Measurements from ENCODE around the gene SCUBE3.

- PRO-cap = no peak
Measured at GRCh38 chr6:34760017-34760689, 2.8 kb downstream of the SNRPC start.

- PRO-cap = no peak
Measured at GRCh38 chr6:35014253-35014941, 125.3 kb downstream of the ANKS1A start.

DNA sequence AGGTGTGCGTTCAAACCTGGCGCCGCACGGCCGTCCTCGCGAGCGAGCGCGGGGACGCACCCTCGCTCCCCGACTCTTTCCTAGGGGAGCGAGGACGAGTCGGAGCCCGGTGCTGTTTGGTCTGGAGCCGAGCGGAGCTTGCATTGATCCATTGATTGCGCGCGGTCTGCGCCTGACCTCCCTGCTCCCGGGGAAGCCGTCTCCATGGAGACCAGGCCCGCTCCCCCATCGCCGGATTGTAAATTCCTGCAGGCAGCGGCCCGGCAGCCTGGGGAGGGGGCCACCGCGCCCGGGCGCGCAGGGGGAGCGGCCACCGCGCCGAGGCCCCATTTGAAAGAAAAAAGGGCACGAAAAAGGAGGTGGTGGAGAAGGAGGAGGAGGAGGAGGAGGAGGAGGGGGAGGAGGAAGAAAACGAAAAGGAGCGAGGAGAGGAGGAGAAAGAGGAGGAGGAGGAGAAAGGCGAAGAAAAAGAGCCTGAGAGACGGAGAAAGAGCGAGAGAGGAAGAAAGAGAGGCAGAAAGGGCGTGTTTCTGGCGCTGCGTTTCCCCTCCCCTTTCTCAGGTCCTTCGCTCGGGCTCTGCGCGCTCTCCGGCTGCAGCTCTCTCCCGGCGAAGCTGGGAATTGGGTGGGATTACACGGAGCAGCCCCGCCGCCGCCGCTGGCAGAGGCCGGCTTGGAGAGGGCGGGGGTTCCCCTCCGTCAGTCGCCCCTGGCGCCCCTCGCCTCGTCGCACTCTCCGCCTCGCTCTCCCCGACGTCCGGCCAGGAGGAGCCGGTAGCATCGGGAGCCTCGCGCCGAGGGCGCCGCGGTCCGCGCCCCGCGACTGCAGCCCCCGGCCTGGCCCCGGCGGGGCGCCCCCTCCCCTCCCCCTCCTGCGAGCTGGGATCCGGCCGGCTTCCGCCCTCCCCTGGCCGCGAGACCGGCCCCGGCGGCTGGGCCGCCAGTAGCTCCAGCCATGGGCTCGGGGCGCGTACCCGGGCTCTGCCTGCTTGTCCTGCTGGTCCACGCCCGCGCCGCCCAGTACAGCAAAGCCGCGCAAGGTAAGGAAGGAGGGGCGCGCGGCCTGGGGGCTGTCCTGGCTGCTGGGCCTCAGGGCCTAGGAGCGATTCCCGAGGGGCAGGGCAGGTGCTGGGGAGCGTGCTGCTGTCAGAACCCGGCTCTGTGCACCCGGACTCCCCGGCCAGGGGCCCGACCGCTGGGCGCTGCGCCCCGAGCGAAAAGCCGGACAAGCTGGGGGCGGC lies at the start of gene SCUBE3:
Gene SCUBE3, plus strand, starts transcription at position 493 of the 1,241 bp plus-strand sequence.
- PRO-cap = no peak

DNA sequence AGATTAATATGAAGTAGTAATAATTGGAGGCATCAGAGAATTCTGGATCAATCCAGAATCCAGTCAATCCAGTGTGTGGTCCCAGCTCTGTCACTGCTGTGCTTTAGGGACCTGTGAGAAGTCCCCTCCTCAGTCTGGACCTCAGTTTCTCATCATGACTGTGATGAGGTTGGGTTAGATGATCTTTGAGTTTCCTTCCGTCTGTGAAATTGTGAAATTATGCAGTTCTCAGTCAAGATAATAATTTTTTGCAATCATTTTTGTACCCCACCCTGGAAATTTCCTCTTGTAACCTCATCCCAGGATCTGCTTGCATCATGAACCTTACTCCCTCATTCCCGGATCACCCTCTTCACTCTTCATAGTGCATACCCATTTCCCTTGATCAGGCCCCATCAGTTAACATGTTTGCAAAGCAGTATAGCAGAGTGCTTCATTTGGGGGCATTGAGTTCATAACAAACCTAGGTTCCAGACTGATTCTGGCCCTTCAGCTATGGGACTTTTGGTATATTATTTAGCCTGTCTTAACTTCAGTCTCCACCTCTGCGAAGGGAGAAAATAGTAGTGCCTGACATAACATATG lies 1.1 kb downstream of the ZNF76 start:
- PRO-cap = no peak

DNA sequence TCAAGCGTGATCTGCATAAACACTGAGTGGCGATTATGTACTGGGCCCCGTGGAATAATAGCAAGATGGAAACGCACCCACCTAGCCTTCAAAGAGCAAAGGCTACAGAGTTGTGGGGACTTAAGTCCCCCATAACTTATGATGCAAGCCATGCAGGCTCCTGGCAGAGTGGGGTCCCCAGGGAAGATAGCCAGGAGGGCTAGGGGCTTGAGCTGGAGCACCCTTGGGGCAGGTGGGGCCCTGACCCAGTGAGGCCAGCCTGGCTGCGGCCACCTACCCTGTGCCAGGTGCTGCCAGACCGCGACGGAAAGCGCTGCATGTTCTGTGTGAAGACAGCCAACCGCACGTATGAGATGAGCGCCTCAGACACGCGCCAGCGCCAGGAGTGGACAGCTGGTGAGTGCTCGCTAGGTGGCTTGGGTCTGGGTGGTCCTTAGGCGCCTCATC lies 20.0 kb downstream of the DEF6 start:
- PRO-cap = no peak

- PRO-cap = no peak
Measured at GRCh38 chr6:35362667-35364003, 20.8 kb downstream of the PPARD start.

DNA sequence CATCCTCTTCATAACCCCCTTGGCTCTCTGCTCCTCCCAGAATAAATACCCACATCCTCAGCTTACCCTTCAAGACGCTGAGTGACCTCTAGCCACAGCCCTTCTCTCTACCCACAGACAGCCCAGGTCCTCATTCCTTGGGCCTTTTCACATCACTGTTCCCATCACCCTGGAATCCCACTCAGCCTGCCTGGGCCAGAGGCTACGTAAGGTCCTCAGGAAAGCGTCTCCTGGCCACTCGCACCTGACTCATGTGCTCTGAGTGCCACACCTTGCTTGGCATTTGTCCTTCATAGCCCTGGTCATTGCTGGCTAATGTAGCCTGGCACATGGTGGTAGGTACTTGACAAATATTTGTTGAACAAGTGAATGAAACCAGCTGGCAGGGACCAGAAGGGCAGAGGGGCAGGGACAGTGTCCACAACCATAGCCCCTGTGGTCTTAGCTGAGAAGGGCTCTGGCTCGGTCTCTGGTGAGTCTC lies 50.7 kb upstream of the FANCE start:
- PRO-cap = bidirectional peak, plus-strand start at position 400 of the sequence, minus-strand start at position 157 of the sequence

DNA sequence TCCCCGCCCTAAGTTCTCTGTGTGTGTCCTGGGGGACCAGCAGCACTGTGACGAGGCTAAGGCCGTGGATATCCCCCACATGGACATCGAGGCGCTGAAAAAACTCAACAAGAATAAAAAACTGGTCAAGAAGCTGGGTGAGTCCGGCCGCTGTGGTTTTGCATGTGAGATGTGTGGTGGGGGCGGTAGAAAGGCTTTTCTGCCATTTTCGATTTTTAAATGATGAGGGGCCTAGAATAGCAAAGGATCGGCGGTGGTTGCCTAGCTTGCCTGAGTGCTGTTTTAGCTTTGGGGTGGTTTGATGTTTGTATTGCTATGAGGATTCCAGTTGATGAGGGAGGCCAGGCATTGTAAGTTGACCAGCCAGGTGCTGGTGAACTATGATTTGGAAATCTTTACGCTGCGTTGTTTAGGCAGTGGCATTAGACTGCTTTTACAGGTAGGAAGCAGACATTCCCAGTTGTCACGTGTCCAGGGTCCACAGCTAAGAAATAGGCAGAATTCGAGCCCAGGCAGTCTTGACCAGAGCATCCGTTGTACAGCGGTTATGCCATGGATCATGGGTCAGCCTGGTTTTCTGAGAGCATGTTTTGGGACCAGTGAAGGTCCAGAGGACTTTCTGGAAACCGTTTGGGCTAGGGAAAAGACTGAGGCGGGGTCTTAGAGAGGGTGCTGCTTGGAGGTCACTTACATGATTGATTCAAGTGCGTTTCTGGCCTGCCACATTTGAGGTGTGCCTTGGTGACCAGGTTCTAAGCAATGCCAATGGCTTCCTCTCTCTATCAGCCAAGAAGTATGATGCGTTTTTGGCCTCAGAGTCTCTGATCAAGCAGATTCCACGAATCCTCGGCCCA lies 1.4 kb downstream of the RPL10A start:
- PRO-cap = no peak

GRCh38 chr6:35479786-35480468 lies 11.7 kb downstream of the RPL10A start:
- PRO-cap = no peak

DNA sequence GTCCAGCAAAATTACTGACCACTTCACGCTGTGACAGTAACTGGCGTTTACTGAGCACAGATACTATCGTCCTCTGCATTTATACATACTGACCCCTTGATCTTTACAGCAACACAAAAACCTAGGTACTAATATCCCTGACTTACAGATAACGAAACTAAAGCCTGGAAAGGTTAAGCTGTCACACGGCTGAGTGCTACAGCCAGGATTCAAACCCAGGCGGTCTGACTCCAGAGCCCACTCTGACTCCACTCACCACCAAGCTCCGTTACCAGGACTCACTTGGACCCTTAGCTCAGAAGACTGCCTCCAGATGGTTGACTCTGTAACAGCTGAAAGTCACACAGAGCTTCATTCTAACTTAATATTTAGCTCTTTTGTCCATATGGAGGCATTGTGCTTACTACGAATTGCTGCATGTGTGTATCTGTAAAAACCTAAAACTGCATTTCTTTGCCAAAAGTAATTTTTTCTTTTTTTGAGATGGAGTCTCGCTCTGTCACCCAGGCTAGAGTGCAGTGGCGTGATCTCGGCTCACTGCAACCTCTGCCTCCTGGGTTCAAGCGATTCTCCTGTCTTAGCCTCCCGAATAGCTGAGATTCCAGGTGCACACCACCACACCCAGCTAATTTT lies 13.4 kb downstream of the RPL10A start:
- PRO-cap = no peak

- PRO-cap = no peak
Measured at GRCh38 chr6:35491315-35491981, 5.4 kb downstream of the TEAD3 start.

DNA sequence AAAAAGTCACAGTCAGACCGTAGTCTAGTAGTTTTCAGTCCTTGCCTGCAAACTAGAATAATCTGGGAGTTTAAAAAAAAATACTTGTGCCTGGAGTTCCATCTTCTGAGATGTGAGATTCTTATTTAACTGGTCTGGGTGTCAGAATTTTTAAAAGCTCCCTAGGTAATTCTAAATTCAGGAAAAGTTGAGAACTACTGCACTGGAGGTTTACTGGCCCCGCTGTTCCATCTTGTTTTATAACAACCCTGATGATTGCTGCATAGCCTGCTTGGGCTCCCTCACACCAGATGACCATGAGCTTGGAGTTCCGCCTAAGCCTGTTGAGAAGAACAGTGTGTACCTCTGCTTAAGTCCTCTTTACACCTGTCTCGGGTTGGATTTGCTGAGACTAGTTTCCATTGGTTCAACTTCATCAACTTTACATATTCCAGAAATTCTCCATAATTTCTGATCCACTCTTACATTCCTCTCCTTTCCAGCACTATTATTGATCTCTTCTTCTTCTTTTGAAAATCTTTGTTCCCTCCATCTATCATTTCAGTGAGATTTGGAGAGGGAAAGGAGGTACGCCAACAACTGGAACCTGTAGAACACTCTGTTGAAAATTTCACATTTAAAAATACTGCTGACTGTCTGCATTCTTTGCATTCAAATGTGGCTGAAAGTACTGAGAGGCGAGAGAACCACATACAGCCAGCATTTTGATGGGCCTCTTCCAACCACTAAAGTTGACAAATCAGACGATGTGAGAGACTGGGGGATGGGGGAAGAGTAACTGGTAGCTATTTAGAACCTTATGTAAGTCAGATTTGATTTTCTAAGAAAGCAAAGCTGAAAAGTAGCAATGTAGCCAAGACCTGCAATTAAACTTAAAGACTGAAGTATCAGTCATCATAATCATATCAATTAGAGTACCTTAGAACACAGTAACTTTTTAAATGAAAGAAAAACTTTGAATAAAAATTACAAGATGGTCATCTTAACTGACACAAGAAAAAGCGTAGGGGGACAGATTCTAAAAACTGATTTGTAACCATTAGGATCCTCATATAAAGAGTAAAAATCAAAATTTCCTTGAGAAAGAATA lies 77.6 kb downstream of the FKBP5 start:
- PRO-cap = unidirectional peak, minus-strand start at position 730 of the sequence

DNA sequence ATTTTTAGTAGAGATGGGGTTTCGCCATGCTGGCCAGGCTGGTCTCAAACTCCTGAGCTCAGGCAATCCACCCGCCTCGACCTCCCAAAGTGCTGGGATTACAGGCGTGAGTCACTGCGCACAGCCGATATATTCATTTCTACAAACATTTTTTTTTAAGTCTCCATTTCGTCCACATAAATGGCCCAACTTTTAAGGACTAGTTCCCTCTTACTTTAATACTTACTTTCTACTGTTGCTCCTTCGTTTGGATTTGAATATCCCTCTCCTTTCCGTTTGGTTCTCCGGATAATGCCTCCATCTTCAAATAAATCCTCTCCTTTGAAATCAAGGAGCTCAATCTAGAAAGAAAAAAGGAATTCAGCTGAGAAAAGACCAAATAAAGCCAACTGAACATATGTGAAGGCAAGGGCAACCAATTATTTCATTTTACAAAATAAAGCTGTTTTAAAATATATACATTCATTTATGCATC lies 69.8 kb downstream of the FKBP5 start:
- PRO-cap = no peak

DNA sequence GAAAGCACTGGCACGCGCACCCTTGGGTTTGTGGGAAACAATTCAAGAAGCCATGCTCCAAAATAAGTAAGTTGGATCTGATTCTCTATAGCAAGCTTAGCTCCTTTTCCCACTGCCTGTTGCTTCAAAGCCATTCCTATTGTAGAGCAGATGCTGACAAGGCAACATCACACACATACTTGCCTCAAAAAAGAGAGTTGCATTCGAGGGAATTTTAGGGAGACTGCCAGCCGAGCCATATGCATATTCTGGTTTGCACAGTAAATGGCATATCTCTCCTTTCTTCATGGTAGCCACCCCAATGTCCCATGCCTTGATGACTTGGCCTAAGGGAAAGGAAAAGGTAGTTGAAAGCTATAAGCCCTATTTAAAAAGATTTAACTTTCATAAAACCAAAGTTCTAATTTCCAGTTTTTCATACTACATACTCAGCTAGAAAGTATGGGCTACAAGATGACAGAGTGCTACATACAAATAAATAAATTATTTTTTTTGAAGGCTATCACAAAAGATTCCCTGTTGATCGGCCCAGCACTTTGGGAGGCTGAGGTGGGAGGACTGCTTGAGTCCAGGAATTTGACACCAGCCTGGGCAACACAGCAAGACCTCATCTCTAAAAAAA lies 68.7 kb downstream of the FKBP5 start:
- PRO-cap = no peak

- PRO-cap = no peak
Measured at GRCh38 chr6:35662842-35663511, 25.7 kb downstream of the FKBP5 start.

DNA sequence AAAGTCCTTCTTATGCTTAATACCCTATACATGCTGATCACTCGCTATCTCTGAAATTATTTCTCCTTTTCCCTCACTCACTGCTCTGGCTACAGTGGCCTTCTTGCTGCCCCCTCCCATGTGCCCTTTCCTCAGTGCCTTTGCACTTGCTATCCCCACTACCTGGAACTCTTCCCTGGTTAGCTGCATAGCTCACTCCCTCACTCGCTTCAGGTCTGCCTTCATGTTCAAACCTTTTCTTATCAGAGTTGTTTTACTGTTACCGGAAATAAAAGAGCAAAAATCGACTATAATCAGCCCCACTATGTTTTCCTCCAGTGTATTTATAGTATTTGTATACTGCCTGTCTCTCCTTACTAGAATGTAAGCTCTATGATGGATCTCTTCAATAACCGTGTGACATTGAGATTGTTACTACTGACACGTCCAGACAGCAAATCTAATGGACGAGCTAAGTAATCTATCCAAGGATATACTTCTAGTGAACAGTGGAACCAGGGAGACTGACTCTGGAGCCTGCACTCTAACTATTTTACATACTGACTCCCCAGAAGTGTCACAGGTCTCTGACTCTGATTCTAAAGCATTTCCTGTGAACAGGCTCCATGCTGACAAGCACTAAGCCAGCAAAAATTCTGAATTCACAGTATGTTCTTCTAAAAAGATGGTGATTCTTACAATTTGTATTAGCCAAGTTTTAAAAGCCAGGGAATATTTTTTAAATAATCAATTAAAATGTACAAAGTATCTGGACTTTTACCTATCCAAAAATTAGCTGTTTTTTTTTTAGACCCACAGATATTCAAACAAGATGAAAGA lies 25.0 kb downstream of the FKBP5 start:
- PRO-cap = no peak

DNA sequence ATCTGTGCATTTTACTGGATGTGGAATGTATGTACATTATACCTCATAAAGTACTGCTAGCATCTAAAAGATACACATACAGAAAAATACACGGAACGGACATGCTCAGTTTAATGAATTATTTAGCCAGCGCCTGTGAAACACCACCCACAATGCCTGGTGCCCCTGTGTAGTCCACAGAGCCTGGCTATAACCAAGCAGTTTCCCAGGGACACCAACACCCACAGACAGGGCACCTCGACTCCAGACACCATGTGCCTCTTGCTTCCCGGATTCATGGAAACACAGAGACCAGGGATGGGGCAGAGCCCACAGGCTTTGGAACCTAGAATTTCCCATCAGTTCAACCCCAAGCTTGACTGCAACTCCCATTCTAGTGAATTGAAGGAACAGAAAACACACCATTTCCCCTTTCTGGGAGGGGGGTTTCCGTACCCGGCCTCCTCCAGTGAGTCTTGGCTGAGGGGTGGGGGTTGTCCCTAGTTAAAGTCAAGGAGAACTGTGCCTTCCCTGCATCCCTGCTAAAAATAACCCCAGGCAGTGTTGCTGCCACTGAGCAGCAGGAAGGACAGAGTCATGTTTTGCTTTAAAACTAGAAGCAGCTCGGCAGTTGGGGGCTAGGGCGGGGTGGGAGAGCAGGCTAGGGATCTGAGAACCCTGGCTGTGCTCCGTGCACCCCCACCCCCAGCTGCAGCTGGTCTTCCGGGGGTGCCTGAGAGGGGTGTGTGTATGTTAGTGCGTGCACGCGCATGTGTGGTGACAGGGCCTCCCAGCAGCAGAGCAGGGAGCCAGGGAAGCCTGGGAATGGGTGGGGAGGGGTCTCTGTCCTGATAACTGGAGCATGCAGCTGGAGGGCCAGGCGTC lies 17.2 kb upstream of the ARMC12 start:
- PRO-cap = unidirectional peak, plus-strand start at position 200 of the sequence; bidirectional peak, plus-strand start at position 536 of the sequence, minus-strand start at position 284 of the sequence

DNA sequence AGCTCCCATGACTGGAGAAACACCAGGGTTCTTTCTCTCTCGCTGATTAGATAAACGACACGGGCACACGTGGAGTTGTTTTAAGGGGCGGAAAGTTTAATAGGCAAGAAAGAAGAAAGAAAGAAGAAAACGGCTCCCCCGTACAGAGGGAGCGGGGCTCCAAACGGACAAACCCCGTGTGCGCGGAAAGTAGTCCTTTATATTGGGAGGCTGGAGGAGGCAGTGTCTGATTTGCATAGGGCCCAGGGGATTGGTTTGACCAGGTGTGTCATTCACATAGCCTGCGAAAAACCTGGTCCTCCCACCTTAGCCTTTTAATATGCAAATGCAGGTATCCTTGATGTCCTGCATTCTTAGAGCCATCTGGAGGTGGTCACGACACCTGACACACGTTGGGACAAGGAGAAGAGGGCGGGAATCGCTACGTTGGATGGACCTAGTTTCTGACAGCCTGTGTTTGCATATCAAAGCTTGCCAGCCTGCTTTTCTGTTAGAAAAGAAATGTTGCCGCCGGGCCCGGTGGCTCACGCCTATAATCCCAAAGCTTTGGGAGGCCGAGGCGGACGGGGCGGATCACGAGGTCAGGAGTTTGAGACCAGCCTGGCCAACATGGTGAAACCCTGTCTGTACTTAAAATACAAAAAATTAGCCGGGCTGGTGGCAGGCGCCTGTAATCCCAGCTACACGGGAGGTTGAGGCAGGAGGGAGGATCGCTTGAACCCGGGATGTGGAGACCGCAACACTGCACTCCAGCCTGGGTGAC lies 11.9 kb upstream of the CLPSL2 start:
- PRO-cap = no peak

- PRO-cap = no peak
Measured at GRCh38 chr6:36092527-36093373, 37.6 kb upstream of the MAPK13 start.

GRCh38 chr6:36107295-36107782 lies 23.0 kb upstream of the MAPK13 start:
- PRO-cap = no peak